ENCODE results near the genes GIGYF1 and ZNHIT1.

DNA sequence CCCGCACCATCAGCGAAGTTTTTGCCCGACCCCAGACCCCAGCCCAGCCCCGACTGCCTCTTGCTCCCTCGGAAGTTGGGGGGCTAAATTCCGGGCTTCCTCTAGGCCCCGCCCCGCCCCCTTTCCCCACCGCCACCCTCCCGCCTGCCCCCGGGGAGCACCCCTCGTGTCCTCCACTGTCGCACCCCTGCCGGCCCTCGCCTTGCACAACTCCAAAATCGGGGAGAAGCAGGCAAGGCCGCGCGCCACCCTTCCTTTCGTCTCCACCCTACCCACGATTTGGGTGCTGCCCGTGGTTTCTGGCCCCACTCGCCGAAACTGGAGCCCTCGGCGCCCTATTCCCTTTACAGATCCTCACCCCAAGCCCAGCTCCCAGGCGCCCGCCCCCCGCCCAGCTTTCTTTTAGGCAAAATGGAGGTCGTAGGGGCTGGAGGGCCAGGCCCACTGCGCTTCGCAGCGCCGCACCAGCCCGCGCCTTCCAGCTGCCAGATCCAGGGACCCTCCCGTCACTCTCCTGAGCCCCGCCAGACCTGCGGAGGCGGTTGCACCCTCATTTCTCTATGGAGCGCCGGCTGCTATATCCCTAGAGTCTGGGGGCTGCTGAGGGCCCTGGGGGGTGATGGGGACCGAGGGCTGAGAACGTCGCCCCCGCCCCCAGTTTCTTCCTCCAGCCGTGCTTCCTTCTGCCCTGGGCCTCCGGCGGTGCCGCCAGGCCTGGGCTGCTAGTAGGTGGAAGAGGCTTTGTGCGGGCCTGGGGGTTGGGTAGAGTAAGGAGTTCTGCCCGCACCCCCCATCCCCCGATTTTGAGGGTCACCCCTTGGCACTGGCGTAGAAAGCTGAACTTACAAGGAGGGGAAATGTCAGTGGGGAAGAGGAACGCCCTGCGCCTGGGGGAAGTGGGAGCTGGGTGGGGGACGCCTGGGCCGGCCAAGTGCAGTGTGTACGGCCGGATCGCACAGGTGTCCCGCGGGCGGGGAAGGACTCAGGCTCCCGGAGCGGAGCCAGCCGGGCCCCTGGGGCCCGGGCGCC is 902 bp downstream of the GNB2 start:
- PRO-cap, 6 experiments, result peak in 5 of 6 experiments; most common plus-strand start position 215 of the sequence (in 5); most common minus-strand start position 55 of the sequence (in 4)
- RAMPAGE, long total RNA, 2 experiments, result no peak in any of the 2 experiments
- RRBS, result 1% methylated on average over 17 of the region's 69 CpGs

GRCh38 chr7:100692418-100693350 is 1.4 kb downstream of the GIGYF1 start:
- PRO-cap, 6 experiments, result no peak in any of the 6 experiments
- RAMPAGE, long total RNA, 2 experiments, result no peak in any of the 2 experiments
- RRBS, result no CpG with 5 or more reads among the region's 19 CpGs

- PRO-cap, 6 experiments, result peak in 6 of 6 experiments; most common plus-strand start chr7:100694539 (in 5); most common minus-strand start chr7:100694245 (in 4)
- RAMPAGE, long total RNA, 2 experiments, result no peak in any of the 2 experiments
- RRBS, result 1% methylated on average over 88 of the region's 171 CpGs
Measured at GRCh38 chr7:100693598-100694741, at the start of gene GIGYF1. TSS of gene GIGYF1 (minus strand) at chr7:100694250.

- PRO-cap, 6 experiments, result no peak in any of the 6 experiments
- RAMPAGE, long total RNA, 2 experiments, result no peak in any of the 2 experiments
- RRBS, result 43% methylated on average over 2 of the region's 7 CpGs
Measured at GRCh38 chr7:100711443-100711838, 5.5 kb downstream of the POP7 start.

GRCh38 chr7:100802153-100802581 is 25.2 kb downstream of the EPHB4 start:
- PRO-cap, 6 experiments, result peak in 3 of 6 experiments; most common minus-strand start chr7:100802294 (in 2)
- RAMPAGE, long total RNA, 2 experiments, result no peak in any of the 2 experiments
- RRBS, result 20% methylated on average over 1 of the region's 8 CpGs

DNA sequence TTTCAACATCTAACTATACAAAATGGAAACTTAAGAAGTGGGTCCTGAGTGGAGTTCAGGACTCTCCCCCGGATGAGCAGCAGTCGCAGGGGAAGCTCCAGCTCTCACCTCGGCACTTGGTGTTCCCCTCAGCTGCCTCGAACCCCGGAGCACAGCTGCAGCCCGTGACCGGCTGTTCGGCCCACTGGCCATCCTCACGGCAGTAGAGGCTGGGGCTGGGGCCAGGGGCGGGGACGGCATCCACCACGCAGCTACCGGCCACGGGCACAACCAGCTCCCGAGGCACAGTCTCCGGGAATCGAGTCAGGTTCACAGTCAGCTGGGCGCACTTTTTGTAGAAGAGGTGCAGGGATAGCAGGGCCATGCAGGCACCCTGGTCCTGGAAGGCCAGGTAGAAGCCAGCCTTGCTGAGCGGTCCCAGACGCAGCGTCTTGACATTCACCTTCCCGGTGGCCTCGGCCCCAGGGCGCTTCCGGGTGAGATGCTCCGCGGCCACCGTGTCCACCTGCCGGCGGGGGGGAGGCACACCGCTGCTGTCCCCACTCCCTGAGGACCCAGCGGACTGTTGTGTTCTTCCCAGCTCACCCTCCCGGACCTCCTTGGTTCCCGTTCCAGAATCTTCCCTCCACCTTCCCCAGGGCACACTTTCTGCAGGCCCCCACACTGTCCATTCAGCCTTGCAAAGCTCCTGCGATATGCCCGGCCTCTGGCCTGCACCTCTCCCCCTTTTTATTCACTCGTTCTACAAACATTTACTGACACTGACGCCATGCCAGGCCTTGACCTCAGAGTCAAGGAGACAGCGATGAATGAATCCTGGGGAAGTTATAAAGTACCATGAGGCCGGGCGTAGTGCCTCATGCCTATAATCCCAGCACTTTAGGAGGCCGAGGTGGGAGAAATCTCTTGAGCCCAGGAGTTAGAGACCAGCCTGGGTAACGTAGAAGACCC is 4.9 kb downstream of the EPHB4 start:
- PRO-cap, 6 experiments, result no peak in any of the 6 experiments
- RAMPAGE, long total RNA, 2 experiments, result no peak in any of the 2 experiments
- RRBS, result 81% methylated on average over 21 of the region's 43 CpGs

- PRO-cap, 6 experiments, result peak in 6 of 6 experiments; most common plus-strand start chr7:100825427 (in 3); most common minus-strand start chr7:100825323 (in 2)
- RAMPAGE, long total RNA, 2 experiments, result no peak in any of the 2 experiments
- RRBS, result 12% methylated on average over 3 of the region's 21 CpGs
Measured at GRCh38 chr7:100824883-100825610, 2.3 kb downstream of the EPHB4 start.

- PRO-cap, 6 experiments, result peak in 6 of 6 experiments; most common plus-strand start chr7:100836147 (in 5); most common minus-strand start chr7:100836673 (in 4)
- RAMPAGE, long total RNA, 2 experiments, result no peak in any of the 2 experiments
- RRBS, result 8% methylated on average over 5 of the region's 19 CpGs
Measured at GRCh38 chr7:100835586-100836859, 8.7 kb upstream of the EPHB4 start.

- PRO-cap, 6 experiments, result no peak in any of the 6 experiments
- RAMPAGE, long total RNA, 2 experiments, result no peak in any of the 2 experiments
- RRBS, result no CpG with 5 or more reads among the region's 8 CpGs
Measured at GRCh38 chr7:100952550-100953499, 3.5 kb downstream of the MUC3A start.

DNA sequence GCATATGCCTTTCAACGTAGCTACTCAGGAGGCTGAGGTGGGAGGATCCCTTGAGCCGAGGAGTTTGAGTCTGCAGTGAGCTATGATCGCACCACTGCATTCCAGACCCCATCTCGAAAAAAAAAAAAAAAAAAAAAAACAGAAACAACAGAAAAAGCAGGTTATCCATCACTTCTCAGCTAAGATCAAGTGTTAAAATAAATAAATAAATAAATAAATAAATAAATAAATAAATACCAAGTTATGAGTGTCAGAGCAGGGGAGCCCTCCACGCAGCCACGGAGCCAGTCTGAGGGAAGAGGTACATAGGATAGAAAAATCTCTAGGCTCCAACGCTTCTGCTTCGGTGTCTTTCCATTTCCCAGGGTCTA is 5.2 kb downstream of the TRIM56 start:
- PRO-cap, 6 experiments, result no peak in any of the 6 experiments
- RAMPAGE, long total RNA, 2 experiments, result no peak in any of the 2 experiments
- RRBS, result no CpG with 5 or more reads among the region's 8 CpGs

DNA sequence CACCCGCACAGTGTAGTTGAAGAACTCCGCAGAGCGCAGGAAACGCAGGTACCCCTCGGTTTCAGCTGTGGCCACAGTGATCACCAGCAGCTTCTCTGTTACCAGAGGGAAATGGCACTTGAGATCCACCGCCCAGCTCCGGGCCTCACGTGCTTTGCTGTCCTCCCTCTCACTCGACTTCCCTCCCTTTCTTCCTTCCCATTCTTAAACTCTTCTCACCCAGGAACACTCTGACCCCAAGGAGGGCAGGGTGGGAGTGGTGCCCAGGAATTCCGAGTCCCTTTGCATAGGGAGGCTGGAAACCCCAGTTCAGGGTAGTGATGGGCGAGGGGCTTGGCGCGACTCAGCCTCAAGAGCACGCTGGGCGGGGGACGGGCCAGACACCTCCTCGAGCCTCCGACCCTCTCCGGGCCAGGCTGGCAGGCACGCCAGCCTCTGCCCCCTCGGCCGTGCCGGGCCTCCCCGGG is 656 bp downstream of the PLOD3 start:
- PRO-cap, 6 experiments, result peak in 2 of 6 experiments; most common plus-strand start position 201 of the sequence (in 2)
- RAMPAGE, long total RNA, 2 experiments, result no peak in any of the 2 experiments
- RRBS, result 2% methylated on average over 5 of the region's 24 CpGs

GRCh38 chr7:101217860-101218816 is at the start of gene ZNHIT1:
TSS of gene ZNHIT1 (plus strand) at chr7:101218165.
- PRO-cap, 6 experiments, result peak in 6 of 6 experiments; most common plus-strand start chr7:101218181 (in 5); most common minus-strand start chr7:101218003 (in 3)
- RAMPAGE, long total RNA, 2 experiments, result start-site peak on the plus strand in 2 of 2 experiments, at chr7:101218161-101218198 at its widest, 322 to 540 reads per replicate
- RRBS, result 1% methylated on average over 11 of the region's 41 CpGs

DNA sequence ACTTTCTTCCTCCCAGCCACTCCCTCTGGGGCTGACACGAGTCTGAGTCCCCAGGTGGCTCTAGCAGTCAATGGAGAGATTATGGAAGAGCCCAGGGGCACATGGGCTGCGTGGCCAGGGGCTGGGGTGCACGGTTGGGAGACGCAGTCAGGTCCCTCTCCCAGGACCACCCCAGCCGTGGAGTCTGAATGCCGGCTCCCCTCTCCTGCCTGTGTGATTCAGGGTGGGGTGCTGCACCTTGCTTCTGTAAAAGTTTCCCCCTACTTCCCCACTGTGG is 1.9 kb downstream of the CLDN15 start:
- PRO-cap, 6 experiments, result no peak in any of the 6 experiments
- RAMPAGE, long total RNA, 2 experiments, result no peak in any of the 2 experiments
- RRBS, result no CpG with 5 or more reads among the region's 6 CpGs

- PRO-cap, 6 experiments, result no peak in any of the 6 experiments
- RAMPAGE, long total RNA, 2 experiments, result no peak in any of the 2 experiments
- RRBS, result 5% methylated on average over 4 of the region's 20 CpGs
Measured at GRCh38 chr7:101386511-101387178, 24.0 kb downstream of the COL26A1 start.

GRCh38 chr7:101664239-101665097 is 35.4 kb upstream of the MYL10 start:
- PRO-cap, 6 experiments, result no peak in any of the 6 experiments
- RAMPAGE, long total RNA, 2 experiments, result no peak in any of the 2 experiments
- RRBS, result no CpG with 5 or more reads among the region's 15 CpGs

GRCh38 chr7:101728688-101729143 is 88.7 kb upstream of the CUX1 start:
- PRO-cap, 6 experiments, result no peak in any of the 6 experiments
- RAMPAGE, long total RNA, 2 experiments, result no peak in any of the 2 experiments
- RRBS, result no CpG with 5 or more reads among the region's 9 CpGs

DNA sequence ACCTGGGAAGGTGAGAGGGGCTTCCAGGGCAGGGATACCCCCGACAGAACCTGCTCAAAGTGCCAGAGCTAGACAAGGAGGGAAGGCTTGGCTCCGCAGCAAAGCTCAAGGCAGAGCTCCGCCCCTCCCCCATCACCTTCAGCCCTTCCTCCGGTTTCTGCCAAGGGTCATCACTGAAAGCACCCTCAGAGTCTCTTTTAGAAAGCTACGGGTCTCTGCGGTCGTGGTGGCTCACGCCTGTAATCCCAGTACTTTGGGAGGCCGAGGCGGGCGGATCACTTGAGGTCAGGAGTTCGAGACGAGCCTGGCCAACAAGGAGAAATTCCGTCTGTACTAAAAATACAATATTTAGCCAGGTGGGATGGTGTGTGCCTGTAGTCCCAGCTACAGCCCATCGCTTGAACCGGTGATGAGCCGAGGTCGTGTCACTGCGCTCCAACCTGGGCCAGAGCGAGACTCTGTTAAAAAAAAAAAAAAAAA is 73.3 kb upstream of the CUX1 start:
- PRO-cap, 6 experiments, result no peak in any of the 6 experiments
- RAMPAGE, long total RNA, 2 experiments, result no peak in any of the 2 experiments
- RRBS, result 88% methylated on average over 4 of the region's 20 CpGs

DNA sequence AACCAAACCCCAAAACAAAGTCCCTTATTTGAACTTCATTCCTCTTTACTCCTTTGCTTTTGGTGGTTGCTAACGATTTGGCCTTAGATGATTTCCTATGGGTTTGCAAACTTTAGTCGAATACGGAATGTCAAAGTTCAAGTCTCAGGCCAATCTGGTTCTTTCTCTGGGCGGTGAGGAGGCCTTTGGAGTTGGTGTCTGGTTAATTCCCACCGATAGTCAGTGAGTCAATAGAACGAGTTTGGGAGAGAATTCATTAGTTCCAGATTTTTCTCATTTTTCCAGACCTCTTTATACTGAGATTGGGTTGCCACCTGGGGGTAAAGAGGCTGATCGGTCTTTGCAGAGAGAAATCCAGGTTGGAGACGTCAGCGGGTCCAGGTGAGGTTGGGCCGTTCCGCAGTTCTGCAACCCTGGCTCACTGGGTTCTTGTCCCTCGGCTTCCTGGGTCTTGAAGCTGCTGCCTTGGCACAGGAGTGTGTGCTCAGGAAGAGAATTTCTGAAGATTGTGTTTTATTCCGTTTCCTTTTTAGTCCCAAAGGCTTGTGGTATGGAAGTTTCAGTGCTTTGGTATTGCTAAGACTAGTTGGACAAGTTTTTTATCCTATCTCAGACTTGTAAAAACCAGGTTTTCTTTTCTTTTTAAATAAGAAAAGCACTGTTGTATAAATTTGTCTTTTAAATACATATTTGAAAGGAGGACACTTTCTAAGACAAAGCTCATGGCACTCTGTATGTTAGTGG is 1.3 kb downstream of the CUX1 start:
- PRO-cap, 6 experiments, result no peak in any of the 6 experiments
- RAMPAGE, long total RNA, 2 experiments, result no peak in any of the 2 experiments
- RRBS, result no CpG with 5 or more reads among the region's 13 CpGs

DNA sequence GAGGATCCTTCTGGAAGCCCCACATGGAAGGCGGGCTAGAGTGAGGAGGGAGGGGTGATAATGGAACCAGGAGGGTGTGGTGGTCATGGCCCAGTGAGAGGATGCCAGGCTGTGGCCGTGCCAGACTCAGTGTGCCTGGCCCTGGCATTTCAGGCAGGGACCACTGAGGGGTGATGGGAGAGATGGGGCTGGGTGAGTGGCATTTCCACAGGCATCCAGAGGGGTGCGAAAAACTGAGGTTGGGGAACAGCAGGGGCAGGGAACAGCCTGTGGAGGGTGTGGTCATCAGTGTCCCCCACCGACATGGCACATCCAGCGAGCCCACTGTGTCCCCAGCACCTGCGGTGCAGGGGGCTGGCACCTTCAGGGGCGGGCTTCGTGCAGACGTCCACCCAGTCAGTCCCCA is 14.7 kb downstream of the CUX1 start:
- PRO-cap, 6 experiments, result no peak in any of the 6 experiments
- RAMPAGE, long total RNA, 2 experiments, result no peak in any of the 2 experiments
- RRBS, result no CpG with 5 or more reads among the region's 9 CpGs

DNA sequence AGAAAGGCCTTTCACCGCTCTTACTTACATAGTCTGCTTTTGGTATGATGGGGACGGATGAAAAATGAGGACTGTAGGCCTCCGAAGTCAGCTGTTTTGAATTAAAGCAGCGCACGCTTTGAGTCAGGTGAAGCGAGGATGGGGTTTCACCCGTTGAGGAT is 39.9 kb downstream of the CUX1 start:
- PRO-cap, 6 experiments, result no peak in any of the 6 experiments
- RAMPAGE, long total RNA, 2 experiments, result no peak in any of the 2 experiments
- RRBS, result no CpG with 5 or more reads among the region's 7 CpGs

Data from heart left ventricle (tissue), 7 donors.